T-cell (primary cell): ENCODE measurements around the gene SNX5.

DNA sequence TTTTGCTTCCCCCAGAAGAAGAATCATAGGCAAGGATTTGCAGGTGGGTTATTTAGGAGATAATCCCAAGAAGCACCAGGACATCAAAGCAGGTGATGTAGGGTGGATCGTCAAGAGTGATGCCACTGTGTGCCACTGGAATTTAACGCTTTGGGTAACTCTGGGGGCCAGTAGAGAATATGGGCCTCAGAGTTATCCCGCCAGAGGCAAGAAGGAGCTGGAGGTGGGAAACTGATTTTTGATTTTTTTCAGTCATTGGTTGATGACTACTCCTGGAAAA, 368.5 kb downstream of the BTBD3 start:
- PRO-cap, 7 experiments: no peak in any of the 7 experiments

DNA sequence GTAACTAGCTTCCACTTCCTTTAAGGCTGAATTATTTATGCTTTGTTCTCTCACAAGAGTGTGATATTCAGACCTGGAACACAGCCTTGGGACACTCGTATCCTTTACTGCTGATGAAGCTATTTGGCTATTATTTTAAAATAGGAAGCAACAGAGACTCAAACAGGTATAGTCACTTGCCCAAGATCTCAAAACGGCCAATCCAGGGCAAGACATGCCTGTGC, 19.9 kb downstream of the SPTLC3 start:
- PRO-cap, 7 experiments: no peak in any of the 7 experiments

DNA sequence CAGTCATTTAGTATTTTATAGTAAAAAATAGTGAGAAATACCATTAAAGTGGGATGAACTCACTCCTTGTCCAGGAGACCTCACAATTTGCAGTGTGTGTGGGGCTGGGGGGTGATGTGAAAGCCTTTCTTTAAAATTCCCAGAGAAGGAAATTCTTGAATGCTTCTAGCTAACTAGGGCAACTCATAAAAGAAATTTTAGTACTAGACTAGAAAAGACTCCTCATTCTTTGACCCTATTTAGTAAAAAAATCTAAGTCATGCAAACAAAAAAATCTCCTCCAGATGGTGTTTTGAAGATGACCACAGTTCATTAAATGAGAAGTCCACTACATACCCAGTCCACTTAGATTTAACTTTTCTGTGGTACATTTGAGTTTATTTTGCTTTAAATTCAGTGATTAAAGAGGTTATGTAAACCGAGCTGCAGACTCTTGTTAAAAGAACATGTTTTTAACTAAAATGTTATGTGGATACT, 67.5 kb downstream of the NDUFAF5 start:
- PRO-cap, 7 experiments: no peak in any of the 7 experiments

DNA sequence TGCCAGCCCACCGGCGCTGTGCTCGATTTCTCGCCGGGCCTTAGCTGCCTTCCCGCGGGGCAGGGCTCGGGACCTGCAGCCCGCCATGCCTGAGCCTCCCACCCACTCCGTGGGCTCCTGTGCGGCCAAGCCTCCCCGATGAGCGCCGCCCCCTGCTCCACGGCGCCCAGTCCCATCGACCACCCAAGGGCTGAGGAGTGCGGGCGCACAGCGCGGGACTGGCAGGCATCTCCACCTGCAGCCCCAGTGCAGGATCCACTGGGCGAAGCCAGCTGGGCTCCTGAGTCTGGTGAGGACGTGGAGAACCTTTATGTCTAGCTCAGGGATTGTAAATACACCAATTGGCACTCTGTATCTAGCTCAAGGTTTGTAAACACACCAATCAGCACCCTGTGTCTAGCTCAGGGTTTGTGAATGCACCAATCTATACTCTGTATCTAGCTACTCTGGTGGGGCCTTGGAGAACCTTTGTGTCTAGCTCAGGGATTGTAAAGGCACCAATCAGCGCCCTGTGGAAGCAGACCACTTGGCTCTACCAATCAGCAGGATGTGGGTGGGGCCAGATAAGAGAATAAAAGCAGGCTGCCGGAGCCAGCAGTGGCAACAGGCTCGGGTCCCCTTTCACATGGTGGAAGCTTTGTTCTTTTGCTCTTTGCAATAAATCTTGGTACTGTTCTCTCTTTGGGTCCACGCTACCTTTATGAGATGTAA, 110.6 kb downstream of the FLRT3 start:
- PRO-cap, 7 experiments: no peak in any of the 7 experiments

DNA sequence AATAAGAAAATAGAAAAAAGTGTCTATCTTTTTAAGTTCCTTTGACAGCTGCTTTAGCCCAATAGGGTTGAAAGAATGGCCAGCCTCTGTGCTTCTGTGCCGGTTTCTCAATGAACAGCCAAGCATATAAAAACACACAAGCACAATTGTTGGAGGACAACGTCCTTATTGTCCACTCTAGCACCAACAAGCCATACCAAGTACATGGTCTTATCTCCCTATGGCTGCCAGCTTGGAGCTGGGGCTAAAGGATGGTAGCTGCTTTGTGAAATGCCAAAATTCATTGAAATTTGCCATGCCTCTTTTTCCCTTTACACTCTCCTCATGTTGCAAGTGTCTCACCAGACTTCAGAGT, 50.0 kb upstream of the FLRT3 start:
- PRO-cap, 7 experiments: no peak in any of the 7 experiments

- PRO-cap, 7 experiments: no peak in any of the 7 experiments
Observed at GRCh38 chr20:15923052-15923716, 650.1 kb downstream of the KIF16B start.

- PRO-cap, 7 experiments: no peak in any of the 7 experiments
Observed at GRCh38 chr20:16451917-16452507, 121.2 kb downstream of the KIF16B start.

- PRO-cap, 7 experiments: no peak in any of the 7 experiments
Observed at GRCh38 chr20:16530507-16530803, 42.8 kb downstream of the KIF16B start.

DNA sequence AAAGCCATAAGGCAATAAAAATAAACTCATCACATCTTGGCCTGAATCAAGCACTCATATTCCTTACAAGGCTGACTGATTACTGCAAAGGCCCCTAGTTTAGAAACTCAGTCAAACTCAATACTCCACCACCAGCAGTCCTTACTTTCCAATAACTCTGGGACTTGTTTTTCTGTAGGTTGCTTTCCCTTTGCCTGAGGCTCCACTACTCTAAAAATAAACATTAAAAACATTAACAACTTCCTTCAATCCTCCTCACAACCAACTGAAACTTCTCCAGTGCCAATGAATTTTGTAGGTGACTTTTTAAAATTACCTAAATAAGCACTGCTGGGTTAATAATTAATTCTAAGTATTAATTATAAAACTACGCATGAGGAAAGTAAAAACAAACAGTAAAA, 3.8 kb downstream of the KIF16B start:
- PRO-cap, 7 experiments: no peak in any of the 7 experiments

DNA sequence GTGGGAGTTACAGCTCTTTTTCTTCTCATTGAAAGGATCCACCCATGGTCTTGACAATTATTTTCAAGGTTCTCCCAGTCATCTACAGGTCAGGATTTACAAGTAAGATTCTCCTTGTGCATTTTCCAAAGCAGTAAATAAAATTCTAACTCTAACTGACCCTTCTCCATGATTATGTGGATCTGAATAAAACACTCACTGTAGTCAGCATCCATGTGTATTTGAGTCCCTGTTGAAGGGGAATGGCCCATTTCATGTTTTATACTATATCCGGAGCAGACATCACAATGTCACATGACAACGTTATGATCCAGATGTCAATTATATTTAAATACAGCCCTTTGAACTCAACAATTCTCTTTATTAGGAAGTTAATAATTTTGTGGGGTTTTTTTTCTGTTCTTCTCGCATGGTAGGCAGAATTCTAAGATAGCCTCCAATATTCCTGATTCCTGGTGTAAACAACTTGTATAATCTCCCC, 180.5 kb upstream of the PCSK2 start:
- PRO-cap, 7 experiments: no peak in any of the 7 experiments

DNA sequence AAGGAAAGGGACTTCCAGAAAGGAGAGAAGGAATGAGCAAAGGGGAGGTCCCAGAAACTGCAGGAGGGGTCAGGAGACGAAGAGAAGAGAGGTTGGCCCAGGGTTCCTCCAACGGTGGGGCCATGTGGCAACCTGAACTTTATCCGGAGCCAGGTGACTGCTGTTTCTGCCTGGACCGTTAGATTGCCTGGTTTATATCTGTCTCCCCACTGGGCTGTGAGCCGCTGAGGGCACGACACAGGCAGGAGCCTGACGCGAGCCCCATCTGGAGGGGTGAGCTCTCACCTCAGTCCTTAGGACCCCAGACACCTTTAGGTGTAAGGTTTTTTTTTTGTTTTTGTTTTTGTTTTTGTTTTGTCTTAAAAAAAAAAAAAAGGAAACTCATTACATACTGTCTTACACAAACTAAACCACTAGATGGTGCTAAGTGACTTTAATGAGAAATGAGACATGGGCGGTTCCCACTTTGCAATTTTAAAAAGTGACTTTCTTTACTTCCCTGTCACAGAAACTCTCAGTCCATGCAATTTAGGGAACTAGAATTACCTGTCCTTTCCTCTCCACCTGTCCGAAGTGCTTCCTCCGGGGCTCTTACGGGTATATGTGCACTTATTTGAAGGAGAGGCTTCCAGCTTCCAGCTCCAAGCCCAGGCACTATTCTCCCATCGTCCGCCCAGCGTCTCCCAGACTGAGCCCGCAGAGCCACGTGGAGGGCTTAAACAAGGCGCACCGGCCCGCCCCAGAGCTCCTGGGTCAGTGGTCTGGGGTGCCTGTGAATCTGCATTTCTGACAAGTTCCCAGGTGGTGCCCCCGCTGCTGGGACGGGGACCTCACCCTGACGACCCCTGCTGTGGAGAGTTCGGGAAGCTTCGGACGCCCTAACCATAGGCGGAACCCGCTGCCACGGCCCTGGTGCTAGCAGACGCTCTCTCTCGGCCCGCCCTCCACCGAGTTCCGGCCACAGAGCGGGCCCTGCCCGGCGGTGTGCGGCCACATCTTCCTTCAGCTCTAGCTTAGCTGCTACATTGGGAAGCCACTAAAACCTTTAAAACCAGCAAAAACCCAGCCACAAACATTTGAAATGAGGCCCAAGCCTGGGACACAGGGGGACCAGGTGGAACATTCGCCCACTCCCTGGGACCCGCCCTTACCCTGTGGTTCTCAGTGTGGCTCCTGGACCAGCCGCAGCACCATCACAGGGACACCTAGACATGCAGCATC, 26.2 kb downstream of the BFSP1 start:
- PRO-cap, 7 experiments: no peak in any of the 7 experiments

DNA sequence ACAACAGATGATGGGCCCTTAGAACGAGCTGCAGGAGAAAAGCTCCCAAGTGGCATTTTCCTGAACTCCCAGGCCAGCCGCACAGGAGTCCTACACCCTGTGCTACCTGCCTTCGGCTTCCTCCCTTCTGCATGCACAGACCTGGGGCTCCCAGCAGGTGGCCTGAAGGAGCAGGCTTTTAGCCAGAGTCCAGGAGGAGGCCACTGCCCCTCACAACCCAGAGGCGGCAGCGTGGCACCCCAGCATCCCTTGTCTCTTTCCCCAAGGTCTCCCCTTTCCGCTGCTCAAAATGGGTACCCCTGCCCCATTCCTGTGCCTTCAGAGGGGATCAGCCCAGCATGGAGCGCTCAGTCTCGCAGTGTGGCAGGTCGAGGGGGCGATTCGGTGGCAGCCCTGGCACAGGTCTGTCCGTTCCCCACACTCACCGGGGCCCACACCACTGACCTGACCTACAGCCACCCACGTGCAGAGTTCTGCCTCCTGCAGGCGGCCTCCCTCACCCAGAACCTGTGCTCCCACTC, 41.6 kb downstream of the DSTN start:
- PRO-cap, 7 experiments: no peak in any of the 7 experiments

- PRO-cap, 7 experiments: no peak in any of the 7 experiments
Observed at GRCh38 chr20:17671239-17672101, 10.6 kb downstream of the RRBP1 start.

- PRO-cap, 7 experiments: no peak in any of the 7 experiments
Observed at GRCh38 chr20:17841751-17842305, 126.8 kb downstream of the SNX5 start.

DNA sequence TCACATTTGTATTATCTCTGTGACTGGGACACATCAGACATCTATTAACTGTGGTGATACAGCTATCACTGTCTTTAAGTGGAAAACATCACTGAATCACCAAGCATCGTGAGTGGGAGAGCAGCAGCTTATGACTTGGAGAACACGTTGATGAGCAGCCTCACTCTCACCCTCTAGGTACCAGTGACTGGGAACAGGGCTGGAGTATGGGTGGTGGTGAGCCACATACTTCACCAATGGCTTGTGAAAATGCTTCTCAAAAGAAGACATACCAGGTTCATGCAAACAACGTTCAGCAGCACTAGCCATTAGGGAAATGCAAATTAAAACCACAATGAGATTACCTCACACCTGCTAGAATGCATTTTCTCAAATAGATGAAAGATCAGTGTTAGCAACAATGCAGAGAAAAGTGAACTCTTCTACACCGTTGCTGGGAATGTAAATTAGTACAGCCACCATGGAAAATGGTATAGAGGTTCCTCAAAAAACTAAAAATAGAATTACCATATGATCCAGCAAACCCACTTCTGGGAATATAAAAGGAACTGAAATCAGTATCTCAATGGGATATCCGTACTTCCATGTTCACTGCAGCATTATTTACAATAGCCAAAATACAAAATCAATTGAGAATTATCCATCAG, 25.2 kb downstream of the SNX5 start:
- PRO-cap, 7 experiments: no peak in any of the 7 experiments

DNA sequence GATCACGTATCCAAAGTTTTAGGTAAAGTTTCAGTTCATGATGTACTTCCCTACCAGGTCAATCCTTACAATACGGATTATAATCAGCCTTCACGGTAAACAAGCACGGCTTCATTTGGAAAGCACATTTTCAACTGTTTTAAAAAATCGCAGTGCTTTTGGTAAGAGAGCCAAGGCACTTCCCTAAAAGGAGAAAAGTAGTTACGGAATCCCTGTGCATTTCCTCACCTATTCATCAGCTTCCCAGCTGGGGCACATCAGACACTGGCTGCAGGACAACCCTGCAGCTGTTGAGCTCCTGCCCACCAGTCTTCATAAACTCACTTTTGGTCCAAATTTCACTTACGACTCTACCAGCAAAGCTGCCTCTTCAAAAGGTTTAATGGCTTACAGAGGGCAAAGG, 7.7 kb downstream of the SNX5 start:
- PRO-cap, 7 experiments: no peak in any of the 7 experiments

DNA sequence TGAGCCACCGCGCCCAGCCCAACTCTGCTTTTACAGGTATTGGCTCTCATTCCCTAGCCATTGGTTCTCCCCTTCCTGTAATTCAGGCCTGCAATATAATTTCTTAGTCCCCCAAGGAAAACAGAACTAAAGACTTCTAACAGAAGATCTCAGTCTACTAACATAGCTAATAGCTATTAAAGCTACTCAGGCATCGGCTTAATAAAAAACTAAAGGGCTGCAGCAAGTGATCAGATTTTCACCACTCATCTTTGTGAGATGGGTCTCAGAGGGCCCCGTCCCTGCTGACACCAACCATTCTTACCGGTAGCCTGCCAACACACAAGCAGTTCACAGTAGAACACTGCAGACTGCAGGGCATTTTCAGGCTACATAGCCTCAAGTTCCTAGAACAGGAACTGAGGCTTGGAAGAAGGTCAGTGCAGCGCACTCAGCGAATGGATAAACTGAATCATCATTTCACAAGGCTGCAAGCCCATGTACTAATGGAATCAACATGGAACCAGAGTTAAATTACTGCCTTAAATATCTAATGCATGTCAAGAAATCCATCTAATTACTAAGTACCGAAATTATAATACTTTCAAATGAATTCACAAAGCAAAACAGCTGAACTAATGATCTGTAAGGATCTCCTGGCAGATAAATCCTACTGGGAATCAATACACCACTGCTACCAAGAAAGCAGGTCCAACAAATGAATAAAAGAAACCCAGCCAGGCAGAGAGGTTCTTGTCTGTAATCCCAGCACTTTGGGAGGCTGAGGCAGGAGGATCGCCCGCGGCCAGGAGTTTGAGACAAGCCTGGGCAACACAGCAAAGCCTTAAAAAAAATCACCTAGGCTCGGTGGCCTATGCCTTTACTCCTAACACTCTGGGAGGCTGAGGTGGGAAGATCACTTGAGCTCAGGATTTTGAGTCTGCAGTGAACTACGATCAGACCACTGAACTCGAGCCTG, 5.8 kb downstream of the SNX5 start:
- PRO-cap, 7 experiments: no peak in any of the 7 experiments

DNA sequence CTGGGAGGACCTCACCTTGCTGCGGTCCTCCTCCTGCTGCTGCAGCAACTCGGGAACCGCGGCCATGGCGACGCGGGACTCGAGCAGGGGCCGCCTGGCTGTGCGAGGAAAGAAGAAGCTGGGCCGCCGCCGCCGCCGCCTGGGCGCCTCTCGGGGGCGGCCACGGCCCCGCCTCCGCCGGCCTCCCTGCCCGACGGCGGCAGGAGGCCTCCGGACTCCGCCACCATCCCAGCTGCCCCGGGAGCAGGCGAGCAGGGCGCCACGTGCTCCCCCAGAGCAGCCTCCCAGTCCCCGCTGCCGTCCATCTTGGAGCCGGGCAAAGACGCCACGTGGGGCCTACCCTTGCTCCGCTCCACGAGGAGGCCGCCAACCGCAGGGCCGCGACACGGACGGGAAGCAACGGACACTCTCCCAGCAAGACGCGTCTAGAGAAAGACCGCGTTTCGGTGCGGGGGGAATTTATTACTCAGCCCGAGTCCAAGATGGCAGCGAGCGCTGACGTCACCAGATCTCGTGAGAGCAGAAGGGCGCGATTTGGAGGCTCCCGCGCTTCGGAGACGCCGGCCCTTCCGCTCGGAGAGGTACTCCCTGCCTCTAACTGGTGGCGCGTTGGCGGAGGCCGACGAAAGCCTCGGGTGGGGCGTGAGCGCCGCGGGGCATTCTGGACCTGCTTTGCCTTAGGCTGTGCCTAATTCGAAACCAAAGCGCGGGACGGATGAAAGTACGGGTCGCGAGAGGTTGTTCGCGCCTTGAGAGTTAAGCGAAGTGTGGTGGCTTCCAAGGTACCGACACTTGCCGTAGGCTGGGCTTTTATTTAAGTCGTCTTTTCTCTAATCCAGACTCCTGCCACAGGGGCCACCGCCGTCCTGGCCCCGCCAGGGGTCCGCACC, at the start of gene SNX5:
SNX5 (minus strand) TSS at position 435 of the 890 bp plus-strand sequence.
- PRO-cap, 7 experiments: peak in 7 of 7 experiments; most common plus-strand start position 44 of the sequence (in 5); most common minus-strand start position 308 of the sequence (in 3)

DNA sequence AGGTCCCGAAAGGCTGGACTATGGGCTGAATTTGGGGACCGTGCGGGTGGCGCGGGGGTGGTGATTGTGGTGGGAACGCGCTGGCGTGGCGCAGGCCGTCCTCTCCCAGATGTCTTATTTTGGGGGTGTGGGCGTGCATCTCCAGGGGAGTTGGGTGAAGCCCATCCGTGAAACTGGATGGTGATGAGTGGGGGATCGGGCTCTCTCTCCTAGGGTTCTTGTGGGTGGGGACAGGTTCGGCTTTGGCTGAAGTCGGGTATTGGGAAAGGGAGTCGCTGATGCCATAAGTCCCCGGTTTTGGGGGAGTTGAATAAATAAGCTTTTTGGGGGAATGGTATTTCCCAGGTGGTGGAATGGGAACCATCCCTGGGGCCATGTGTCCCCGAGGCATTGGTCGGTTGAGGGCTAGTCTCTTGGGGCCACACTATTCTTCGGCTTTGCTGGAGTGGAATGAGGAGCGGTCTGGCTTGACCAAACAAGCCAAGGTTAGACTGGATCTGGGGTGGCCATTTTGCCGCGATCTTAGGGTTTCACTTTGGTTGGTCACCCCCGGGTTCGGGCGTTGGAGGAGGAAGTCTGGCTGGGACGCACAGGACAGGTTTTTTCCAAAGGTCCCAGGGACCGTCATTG, 452 bp downstream of the ZNF133 start:
- PRO-cap, 7 experiments: no peak in any of the 7 experiments

GRCh38 chr20:18298569-18299672, 10.6 kb downstream of the ZNF133 start:
- PRO-cap, 7 experiments: no peak in any of the 7 experiments